ENCODE measurements around the genes NDUFAF3 and IP6K1.

DNA sequence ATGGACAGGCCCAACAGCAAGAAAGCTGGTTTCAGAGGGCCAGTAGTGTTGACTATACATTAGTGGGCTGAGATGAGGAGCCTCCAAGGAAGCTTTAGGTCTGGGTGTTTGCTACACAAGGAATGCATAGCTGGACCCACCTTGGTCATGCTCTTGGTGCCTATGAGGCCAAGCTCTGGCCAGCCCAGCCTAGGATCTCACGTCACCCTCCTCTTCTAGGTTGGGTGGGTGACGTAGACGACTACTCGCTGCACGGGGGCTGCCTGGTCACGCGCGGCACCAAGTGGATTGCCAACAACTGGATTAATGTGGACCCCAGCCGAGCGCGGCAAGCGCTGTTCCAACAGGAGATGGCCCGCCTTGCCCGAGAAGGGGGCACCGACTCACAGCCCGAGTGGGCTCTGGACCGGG, 718 bp upstream of the WDR6 start:
- RRBS = 5% methylated on average over 1 of the region's 17 CpGs

DNA sequence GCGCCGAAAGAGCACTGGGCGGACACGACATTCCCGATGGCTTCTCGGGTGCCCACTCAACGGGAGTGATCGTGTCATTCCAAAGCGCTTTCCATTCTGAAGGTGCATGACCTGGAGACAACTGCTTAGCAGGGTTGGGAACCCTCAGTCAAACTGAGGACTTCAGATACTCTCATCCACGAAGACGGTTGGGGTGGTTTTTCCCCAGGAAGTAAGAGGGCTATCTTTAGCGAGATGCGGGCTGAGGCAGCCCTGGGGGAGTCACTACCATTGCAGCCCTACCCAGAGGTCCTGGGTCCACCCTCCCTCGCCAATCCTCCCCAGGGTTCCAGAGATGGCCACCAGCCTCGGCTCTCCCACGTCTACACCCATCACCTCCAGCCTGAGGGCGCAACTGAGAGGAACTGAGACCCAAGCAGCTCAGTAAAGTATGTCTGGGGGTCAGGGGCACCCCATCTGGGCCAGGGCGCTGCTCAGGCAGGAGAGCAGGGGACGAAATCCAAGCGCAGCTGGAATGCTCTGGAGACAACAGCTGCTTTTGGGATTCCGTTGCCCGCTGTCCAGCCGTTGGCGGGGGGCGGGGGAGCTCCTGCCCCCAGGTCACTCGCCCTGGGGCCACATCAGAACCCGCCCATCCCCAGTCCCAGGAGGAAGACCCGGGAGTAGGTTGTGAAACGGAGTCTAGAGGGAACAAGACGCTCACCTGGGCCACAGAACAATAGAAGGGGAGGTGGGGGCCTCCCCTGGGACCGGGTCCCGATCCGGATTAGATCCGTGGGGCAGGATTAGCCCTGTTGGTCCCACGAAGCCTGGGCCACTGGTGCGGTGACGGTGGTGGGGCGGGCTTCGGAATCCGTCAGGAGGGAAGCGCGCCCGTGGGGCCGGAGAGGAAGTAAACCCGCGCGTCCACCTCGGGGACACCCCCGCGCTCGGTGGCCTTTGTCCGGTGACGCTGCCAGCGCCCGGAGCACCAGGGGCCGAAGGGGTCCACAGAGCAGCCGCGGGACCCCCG, 1.5 kb upstream of the NDUFAF3 start:
- RRBS = 3% methylated on average over 17 of the region's 59 CpGs

DNA sequence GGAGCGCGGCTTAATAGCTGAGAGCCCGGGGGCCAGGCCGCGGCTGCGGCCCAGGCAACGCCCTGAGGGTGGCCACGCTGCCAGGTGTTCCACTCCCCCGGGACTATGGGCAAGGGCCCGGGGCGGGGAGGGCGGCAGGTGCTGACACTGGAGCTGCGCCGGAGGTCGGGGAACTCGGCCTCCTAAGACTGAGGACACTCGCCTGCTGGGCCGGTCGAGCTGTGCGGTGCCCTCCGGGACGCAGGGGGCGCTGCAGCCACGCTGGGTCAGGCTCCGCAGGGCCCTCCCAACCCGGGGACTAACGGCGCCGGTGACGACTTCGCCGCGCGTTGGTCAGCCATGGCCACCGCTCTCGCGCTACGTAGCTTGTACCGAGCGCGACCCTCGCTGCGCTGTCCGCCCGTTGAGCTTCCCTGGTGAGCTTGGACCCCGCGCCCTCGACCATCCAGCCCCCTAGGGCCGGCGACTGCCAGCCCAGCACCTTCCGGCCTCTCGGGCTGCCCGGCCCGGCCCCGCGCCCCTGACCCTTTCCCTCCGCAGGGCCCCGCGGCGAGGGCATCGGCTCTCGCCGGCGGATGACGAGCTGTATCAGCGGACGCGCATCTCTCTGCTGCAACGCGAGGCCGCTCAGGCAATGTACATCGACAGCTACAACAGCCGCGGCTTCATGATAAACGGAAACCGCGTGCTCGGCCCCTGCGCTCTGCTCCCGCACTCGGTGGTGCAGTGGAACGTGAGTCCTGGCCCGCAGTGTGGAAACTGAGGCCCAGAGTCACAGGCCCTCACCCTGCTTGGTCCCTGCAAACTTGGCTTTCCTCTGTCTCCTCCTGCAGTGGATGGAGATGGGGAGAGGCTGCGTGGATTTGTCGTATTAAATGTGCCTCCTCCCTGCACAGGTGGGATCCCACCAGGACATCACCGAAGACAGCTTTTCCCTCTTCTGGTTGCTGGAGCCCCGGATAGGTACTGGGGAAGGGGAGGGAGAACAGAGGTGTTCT, at the start of gene NDUFAF3:
Gene NDUFAF3, plus strand, starts transcription at position 316 of the 998 bp plus-strand sequence.
- RRBS = 3% methylated on average over 32 of the region's 87 CpGs

DNA sequence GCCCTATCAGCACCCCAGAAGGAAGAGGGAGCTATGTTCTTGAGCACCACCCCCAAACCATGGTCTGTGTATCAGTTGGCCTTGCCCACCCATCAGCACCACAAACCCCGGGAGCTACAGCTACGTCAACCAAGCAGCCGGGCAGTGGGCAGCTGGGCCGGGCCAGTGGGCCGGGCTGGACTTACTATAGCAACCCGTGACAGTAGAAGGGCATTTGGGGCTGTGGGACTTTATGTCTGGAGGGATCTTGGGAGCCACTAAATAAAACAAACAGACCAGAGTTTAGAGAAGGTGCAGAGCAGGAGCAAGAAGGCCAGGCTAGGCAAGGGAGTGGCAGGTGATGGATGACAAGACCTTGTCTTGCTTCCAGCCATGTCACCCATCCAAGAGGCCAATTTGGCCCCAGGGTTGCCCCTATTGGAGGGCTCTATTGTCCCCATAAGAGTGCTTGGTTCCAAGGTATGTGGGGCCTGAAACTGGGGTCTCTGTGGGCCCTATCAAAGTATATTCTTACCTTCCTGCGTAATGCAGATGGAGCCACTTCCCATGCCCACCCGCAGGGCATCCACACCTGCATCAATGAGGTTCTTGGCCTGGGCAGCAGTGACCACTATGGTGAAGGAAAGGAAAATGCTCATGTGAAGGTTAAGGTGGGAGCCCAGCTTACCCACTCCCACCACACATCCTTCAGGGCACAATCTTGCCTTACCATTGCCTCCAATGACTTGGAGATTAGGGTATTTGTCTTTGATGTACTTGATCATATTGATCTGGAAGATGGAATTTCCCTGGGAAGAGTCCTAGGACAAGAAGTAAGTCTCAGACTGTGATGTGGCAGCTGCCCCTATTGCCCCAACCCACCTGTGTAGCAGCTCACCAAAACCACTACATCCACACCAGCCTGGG, 3.1 kb downstream of the IMPDH2 start:
- RRBS = no CpG with 5 or more reads among the region's 8 CpGs

GRCh38 chr3:49027549-49028421, 1.4 kb downstream of the IMPDH2 start:
- RRBS = no CpG with 5 or more reads among the region's 14 CpGs

GRCh38 chr3:49069328-49069875, 24.5 kb downstream of the QRICH1 start:
- RRBS = no CpG with 5 or more reads among the region's 6 CpGs

- RRBS = no CpG with 5 or more reads among the region's 6 CpGs
These were observed 2.0 kb downstream of the KLHDC8B start for GRCh38 chr3:49173216-49174038.

DNA sequence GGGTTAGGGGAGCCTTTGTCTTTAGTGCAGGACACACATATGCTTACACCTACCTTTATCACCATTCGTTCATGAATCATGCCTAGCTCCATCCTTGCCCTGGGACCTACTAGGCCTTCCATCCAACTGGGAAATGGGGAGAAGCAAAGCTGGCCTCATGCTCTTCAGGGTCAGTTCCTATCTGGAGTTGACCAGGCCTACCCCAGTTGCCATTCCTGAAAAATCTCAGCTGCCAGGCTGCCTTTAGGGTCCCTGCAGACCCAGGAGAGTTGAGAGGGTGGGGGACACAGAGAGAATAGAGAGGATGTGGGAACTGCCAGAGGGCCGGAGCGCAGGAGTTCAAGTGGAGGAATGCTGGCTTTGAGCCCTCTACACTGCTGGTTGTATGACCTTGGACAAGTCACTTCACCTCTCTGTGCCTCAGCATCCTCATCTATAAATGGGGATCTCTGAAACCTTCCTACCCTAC, 4.6 kb downstream of the KLHDC8B start:
- RRBS = no CpG with 5 or more reads among the region's 3 CpGs

GRCh38 chr3:49182076-49182489, 9.6 kb downstream of the C3orf84 start:
- RRBS = no CpG with 5 or more reads among the region's 5 CpGs

GRCh38 chr3:49310993-49311456, 28.8 kb downstream of the USP4 start:
- RRBS = no CpG with 5 or more reads among the region's 3 CpGs

DNA sequence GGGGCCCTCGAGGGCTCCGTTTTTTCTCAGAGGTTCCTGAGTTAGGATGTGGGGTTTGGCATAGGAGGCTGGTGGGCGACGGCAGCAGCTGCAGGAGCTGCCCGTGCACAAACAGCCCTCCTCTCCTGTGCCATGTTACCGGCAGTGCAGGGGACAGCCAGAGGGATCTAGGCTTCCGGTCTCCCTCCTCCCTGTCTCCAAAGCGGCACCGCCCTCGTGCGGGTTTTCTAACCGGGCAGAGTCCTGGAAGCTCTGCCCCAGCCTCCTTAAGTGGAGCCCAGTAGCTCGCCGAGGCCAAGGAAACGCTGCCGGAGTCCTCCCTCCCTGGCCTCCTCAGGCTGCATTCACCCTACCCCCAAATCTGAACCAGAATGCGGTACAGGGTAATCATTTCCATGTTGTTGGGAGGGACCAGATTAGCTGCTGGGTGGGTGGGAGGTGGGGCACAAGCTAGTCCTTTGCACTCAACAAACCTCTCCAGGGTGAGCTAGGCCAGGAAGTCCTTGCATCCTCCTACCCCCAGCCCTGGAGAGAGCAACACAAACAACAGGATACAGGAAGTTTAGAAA, 515 bp upstream of the GPX1 start:
- RRBS = 3% methylated on average over 10 of the region's 17 CpGs

DNA sequence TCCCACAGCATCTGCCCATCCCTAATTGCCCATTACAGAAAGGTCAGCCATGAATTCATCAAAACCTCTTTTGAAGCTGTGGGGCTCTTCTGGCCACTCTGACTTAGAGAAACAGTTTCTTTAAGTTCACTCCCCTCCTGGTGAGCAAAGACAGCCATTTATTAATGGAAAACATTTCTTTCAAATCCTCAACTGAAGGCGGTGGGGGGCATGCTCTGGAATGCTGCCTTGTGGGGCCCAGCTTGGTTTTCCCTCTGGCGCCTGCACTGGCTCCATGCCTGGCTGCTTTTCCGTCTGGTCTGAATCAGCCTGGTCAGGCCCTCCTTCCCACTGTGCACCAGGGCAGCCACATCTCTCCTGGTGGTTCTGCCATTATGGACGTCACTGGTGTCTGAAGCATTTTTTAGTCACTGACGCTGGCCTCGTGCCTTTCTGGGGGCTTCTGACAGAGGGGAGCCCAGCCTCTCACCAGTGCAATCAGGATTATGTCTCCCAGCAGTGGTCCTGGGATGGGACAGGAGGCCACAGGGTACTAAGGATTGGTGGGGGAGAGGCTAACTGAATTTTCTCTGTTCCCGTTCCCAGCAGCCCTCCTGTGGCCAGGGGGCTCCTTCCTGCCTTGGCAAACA, 57.7 kb upstream of the APEH start:
- RRBS = no CpG with 5 or more reads among the region's 7 CpGs

DNA sequence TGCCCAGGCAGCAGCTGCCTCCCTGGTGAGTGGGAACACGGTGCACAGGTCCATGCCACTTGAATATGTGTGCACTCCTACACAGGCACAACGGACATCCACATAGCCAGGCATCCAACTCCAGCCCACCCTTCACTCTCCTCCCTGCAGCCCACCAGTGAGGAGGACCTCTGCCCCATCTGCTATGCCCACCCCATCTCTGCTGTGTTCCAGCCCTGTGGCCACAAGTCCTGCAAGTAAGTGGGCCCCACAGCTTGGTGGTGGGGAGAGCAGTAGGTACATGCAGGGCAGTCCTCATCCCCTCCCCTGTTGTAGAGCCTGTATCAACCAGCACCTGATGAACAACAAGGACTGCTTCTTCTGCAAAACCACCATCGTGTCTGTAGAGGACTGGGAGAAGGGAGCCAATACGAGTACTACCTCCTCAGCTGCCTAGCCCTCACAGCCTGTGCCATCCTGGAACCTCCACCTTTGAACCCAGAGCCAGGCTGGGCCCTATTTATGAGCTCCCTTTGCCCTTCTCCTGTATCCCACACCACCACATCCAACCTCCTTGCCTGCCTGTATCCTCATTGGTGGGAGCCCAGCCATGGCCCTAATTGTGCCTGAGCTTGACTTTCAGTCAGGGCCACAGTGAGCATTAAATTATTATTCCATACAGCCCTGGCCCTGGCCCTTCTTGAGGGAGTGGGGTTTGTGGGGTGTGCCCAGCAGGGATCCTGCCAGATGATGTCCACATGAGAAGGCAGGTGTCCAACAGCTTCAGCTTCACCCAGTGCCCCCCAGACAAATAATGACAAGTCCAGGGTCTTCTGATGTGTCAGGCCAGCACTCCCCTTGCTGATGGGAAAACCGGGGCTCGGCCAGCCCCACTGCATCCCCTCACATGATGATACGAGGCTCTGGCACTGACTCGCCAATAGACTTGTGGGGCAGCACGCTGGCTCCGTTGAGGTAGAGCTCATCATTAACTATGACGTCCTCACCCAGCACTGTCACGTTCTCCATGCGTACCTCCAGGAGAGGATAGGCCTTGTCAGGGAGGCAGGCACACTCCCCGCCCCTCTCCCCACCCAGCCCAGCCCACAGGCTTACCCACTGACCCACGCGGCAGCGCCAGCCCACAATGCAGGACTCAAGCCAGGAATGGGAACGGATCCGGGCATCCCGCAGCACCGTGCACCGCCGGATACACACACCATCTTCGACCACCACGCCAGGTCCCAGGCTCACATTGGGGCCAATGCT, 1.8 kb upstream of the AMIGO3 start:
- RRBS = no CpG with 5 or more reads among the region's 25 CpGs

DNA sequence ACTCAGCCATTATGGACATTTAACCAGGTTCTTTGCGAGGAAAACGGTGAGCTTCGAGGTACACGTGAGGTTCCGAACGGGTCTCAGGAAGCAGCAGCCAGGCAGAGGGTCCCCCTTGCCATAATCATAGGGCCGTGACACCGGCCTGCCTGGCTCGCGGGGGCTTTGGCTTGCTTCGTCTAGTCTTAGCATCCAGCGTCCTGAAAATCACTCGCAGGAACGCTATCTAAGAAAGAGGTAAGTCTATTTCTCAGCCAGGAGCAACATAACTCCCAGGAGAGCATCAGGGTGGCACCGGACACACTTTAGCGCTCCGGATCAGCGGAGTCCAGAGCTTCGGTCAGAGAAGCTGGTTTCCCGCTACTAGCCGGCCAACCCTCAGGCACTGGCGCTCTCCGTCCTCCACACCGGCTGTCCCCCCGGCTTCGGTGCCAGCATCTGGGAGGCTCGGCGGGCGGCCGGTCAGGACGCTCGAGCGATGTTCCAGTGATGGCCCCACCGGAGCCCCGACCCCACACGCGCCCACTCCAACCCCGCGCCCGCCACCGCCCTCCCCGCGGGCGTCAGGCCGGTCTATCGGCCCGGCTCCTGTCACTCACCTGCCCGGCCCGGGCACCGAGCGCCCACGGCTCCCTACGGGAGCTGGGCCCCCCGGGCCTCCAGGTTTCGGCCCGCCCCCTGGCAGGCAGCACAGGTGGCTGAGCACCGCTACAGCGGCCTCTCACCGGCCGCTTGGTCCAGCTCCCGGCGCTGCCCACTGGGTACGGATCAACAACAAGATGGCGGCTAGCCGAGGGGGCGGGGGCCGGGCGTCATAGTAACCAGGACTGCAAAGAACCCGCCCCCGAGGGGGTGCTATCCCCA, at the start of gene IP6K1:
Gene IP6K1, minus strand, starts transcription at position 788 of the 864 bp plus-strand sequence.
- RRBS = 3% methylated on average over 43 of the region's 70 CpGs

- RRBS = no CpG with 5 or more reads among the region's 11 CpGs
These were observed 3.0 kb downstream of the INKA1 start for GRCh38 chr3:49805868-49806676.

GRCh38 chr3:50089105-50090102, 685 bp downstream of the RBM5 start:
- RRBS = 2% methylated on average over 12 of the region's 54 CpGs

DNA sequence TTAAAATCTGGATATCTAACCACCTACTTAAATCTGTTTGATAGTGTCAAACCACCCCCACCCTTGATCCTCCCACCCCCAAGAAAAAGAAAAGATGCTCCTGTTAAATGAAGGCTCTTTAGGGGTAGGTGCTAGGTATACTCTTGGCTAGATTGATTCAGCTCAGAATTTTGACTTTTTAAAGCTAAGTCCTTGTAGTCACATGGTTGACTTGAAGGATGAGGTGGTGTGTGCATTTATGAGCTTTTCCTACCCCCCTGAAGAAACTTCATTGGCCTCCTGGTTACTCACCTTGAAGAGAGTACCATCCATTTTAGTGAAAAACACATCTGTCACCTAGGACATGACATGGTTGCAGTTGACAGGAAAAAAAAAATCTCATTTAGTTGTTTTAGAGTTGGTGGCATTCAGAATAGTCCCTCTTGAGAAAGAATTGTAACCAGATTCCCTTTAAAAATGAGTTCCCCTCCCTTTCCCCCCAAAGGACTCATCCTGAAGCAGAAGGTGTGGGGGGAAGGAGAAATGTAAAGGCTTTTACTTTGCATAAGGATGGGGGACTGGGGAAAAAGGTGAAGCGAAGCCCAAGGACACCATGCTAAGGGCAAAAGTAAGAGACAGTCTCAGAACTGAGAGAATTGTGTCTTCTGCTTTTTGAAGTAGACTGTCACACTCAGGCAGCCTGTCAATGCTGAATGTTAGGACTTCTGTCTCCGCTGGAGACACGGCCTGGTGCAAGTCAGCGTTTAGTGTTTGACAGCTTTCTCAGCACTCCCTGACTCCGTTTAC, 13.6 kb downstream of the RBM5 start:
- RRBS = no CpG with 5 or more reads among the region's 5 CpGs

- RRBS = no CpG with 5 or more reads among the region's 4 CpGs
These were observed 14.1 kb downstream of the RBM5 start for GRCh38 chr3:50102888-50103146.

DNA sequence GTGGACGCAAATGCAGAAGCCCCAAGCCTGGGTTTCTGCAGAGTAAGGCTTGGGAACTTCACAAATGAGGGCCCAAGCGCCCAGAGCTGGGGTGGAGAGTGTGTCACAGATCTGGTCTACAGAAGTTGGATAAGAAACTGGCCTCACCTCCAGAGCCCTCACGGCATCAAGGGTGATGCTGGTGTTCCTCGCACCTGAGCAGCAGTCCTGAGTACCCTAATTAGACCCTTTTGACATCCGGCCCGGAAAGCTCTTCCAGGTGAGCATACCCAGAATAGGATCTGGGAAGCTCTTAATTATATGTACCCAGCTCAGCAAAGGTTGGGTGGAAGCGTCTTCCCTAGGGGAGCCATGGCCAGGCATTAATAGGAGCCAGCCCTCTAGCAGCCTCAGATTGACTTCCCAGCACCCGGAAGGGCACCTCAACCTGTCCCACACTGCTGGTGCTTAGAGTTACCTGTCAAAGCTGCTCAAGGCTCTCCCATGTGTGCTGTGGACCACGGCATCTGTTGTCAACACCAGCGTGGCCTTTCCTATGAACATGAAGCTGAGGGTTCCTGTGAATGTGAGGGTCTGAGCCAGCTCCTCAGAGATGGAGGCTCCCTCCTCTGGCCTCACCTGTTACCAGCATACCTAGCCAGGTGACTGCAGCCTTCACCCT, 31.9 kb downstream of the RBM5 start:
- RRBS = no CpG with 5 or more reads among the region's 10 CpGs

DNA sequence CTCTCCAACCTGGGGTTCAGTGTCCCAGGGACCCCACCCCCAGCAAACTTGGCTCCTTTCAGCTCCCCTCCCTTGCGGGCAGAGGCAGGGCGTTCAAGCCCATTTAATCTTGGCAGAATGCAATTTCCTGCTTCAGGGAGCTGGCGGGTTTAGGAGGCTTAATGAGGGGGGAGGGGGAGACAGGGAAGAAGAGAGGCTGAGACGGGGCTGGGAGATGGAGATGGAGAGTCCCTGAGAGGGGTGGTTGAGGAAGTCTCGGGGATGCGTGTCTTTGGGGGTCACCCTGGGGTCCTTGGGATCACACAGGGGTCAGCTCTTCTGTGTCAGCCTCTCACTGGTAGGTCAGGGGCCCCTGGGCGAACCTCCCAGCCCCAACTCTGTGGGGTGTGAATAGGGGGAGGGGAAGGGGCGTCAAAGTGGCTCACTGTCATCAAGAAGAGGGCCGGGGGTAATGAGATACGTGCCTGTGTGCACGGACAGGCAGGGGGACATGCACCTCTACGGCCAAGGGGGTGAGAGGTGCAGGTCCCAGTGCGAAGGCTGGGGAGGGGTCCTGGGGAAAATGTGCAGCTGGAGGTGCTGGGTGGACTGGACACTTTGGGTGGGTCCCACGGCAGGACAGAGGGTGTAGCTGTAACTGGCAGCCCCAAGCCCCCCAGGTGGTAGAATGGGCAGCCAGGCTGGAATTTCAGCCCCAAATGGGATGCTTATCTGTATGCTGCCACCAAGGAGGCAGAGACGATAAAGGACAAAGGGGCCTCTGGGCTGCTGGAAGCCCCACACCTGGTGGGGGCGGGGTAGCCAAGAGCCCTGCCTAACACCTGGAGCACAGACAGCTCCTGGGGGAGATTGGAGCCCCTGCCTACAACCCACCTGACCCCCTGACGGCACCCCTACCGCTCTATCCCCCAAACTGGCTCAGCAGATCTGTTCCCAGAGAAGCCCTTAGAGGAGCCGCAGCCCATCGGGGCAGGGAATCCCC, 16.2 kb upstream of the SEMA3F start:
- RRBS = no CpG with 5 or more reads among the region's 20 CpGs

Measured in epithelial cell of esophagus (primary cell).